Thoracic aorta endothelial cell (primary cell): ENCODE data around the genes KIF7, PLIN1 and NGRN.

- CAGE, long polyA plus RNA: no peak
Observed at GRCh38 chr15:89594160-89594665, 18.9 kb downstream of the TICRR start.

DNA sequence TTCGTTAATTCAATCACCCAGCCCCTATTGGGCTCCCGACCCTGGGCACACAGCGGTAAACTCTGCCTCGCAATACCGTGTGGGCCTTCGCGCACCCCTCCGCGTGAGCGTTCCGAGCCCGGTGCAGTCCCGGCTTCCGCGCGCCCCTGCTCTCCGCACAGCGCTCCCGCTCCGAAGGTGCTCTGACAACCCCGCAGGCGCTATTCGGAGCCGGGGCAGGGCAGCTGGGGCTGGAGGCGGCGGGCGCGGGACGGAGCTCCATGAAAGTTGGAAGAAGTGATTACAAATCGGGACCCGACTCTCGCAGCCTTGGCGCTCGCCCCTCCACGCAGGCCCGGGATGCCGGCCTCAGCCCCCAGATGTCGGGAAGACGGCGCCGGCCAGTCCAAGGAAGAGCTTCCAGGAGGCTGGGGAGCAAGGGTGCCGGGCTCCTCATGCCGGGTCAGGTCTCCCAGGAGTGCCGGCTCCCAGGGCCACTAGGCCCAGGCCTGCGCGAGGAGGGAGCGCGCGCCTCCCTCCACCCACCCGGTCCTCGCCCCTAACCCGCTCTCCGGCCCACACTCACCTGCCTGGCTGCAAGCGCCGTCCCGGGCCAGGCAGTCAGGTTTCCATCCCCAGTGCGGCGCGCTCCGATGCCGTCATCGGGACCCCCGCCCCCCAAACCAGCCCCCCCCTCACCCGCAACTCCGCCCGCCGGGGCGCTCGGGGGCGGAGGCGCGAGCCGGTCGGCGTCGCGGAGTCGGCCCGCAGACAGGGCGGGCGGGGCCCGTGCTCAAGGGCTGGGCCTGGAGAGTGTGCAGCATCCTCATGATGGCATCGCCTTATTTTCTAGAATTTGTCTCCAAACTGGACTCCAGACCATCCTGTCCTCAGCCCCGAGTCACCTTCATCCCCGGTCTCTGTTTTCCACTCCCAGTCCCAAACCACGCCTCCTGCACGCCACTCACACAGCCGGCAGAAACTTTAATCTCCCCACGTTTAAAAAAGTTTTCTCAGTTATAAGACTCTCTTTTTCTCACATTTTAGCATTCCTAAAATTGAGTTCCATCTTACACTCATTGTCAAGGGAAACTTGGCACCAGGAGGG is at the start of gene KIF7:
Gene KIF7, minus strand, starts transcription at position 634 of the 1,087 bp plus-strand sequence.
- CAGE, long polyA plus RNA: no peak

DNA sequence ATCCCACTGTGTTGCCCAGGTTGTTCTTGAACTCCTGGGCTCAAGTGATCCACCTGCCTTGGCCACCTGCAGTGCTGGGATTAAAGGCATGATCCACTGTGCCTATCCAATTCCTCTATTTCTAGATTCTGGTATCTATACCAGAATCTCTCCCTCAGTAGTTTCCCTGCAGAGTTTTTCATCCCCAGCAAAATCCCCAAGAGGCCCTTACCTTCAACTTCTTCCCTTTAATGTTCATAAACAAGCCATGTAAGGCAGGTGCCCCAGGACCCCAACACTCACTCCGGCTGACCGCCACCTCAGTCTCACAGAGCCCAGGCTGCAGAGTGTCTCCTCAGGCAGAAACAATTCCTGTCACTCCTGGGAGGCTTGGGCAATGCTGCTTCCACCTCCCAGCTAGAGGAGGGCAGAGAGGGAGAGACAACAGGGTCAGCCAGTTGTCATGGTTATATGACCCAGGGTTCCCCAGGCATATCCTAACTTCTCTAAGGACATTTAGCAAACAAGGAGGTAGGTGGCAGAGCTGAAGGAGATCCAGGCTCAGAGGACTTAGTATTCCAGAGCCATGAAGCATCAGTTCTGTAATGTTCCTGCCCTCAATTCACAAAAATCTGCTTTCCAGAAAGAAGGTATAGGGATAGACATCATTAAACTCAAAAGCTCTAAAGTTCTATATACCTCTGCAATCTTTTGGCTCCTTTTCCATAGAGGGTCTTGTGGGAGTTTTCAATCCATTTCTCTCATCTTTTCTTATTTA is at the start of gene PLIN1:
Gene PLIN1, minus strand, starts transcription at position 328 of the 757 bp plus-strand sequence.
- CAGE, long polyA plus RNA: no peak

DNA sequence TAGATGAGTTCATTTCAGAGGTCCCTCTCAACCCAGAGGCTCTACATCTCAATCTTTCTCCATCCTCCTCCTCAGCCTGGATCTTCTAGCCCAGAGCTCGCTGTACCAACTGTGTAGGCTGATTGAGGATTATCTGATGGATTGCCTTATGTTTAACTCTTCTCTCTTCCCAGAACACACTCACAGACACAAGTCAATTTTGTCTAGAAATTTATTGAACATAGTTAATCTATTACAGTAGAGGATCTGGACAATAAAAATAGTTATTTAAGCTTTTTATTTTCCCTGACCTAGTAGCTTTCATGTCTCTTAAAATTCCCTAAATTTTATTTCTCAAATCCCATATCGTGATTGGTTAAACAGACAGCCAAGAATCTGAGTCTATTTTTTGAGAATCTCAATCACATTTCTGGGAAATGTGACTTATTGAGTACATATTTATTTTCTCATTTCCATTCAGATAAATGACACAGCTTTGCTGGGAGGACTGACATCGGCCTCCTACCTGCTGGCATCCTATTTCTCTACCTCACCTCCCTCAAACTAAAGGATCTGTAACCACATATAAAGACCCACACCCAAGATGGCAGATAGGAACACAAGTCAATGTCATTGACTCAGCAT is 2.3 kb upstream of the PLIN1 start:
- CAGE, long polyA plus RNA: no peak

- CAGE, long polyA plus RNA: no peak
Observed at GRCh38 chr15:89761048-89761864, 10.2 kb upstream of the MESP1 start.

DNA sequence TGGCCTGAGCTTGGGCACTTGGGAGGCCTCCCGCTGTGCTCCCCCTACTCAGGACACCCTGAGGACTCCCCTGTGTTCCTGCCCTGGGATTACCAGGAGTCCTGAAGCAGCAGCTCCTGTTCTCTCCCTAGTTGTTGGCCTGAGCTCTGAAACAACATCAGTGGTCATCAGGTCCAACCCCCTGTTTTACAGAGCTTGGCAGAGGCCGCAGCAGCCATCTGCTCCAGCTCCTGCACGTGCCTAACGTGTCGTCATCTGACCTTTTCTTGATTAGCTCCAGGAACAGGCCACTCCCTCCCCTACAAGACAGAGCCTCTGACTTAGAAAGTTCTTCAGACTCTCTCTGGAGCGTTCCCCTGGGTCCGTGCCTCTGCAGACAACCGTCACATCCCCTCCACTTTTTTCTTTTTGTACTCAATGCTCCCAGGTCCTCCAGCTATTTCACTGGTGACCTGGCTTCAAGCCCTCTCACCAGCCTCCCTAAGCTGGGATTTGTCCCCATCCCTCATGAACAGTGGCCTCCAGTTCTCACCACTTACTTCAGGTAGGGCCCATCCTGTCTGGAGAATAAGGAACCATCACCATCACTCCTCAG is 7.9 kb upstream of the MESP2 start:
- CAGE, long polyA plus RNA: no peak

- CAGE, long polyA plus RNA: no peak
Observed at GRCh38 chr15:89781059-89781648, 5.0 kb downstream of the MESP2 start.

- CAGE, long polyA plus RNA: no peak
Observed at GRCh38 chr15:89784784-89785808, 9.0 kb downstream of the MESP2 start.

- CAGE, long polyA plus RNA: no peak
Observed at GRCh38 chr15:89801096-89801369, 13.6 kb downstream of the ANPEP start.

GRCh38 chr15:90029077-90029449 is 27.9 kb downstream of the ZNF710 start:
- CAGE, long polyA plus RNA: no peak

- CAGE, long polyA plus RNA: no peak
Observed at GRCh38 chr15:90071501-90071738, 30.8 kb downstream of the IDH2 start.

- CAGE, long polyA plus RNA: no peak
Observed at GRCh38 chr15:90081560-90082104, 20.6 kb downstream of the IDH2 start.

DNA sequence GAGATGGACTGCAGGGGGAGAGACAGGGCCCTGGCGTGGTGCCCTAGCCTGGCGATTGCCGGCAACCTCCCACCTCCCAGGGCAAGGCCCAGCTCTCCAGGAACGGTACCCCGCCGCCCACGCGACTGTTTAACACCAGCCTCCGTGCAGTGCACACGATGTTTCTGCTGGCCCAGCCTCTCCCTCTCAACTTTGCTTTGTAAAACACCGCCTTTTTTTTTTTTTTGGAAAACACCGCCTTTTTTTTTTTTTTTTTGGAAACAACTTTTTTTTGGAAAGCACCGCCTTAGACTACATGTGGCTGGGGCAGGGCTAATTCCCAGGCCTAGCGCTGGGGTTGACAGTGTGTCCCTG is 14.7 kb downstream of the IDH2 start:
- CAGE, long polyA plus RNA: no peak

DNA sequence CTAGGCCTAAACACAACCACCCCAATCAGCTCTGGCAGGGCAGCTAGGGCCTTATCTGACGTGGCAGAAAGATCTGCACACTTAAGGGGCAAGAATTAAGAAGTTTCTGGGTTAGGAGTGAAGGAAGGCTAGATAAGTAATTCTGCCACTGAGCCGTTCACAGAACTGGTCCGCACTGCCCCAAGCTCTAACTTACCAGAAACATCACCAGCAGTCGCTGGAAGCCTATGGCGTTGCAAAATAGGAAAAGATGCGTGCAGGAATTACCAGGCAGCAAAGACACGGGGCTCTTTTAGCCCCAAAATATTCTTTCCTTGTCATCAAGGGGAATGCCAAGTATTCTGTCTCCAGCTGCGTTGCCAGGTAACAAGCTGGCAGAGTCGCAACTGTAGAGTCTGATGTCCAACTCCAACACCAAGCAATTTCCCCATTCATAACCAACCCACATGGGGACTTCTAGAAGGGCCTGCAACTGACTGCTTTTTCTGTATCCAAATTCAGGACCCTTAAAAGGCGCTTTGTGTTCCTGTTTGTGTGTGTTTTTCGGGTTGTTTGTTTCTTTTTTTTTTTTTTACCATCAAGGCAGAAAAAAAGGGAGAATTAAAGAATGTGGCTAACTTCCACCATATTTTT is 1.8 kb downstream of the IDH2 start:
- CAGE, long polyA plus RNA: no peak

- CAGE, long polyA plus RNA: no peak
Observed at GRCh38 chr15:90206925-90207663, 6.0 kb downstream of the SEMA4B start.

DNA sequence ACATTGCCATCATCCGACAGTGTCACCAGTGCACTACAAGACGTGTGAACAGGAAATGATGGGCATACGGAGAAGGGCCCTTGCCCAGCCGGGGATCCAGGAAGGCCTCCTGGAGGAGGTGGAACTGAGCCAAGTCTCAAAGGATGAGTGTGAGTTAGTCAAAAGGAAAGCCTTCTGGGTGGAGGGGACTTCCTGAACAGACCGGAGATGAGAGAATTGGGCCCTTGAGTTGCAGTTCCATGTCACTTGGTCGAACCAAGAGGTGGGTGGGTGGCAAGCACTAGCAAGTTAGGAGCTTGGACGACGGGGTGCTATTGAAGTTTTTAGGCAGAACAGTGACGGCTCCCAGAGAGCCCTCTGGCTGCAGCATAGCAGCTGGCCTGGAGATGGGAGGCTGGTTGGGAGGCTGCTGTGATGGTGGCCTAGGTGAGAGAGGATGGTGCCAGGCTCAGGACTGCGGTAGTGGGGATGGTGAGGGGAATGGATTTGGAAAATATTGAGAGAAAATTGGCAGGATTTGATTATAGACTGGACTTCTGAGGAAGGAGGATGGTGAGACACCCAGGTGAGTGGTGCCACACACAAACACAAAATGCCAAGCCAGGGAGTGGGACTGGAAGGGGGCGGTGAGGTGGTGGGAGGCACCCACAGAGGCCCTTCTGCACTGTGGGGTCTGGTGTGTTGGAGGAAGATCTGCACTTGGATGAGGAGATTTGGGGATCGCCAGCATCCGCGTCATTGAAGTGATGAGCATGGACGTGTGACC is 8.7 kb downstream of the SEMA4B start:
- CAGE, long polyA plus RNA: no peak

GRCh38 chr15:90229749-90230800 is 3.7 kb downstream of the CIB1 start:
- CAGE, long polyA plus RNA: no peak

DNA sequence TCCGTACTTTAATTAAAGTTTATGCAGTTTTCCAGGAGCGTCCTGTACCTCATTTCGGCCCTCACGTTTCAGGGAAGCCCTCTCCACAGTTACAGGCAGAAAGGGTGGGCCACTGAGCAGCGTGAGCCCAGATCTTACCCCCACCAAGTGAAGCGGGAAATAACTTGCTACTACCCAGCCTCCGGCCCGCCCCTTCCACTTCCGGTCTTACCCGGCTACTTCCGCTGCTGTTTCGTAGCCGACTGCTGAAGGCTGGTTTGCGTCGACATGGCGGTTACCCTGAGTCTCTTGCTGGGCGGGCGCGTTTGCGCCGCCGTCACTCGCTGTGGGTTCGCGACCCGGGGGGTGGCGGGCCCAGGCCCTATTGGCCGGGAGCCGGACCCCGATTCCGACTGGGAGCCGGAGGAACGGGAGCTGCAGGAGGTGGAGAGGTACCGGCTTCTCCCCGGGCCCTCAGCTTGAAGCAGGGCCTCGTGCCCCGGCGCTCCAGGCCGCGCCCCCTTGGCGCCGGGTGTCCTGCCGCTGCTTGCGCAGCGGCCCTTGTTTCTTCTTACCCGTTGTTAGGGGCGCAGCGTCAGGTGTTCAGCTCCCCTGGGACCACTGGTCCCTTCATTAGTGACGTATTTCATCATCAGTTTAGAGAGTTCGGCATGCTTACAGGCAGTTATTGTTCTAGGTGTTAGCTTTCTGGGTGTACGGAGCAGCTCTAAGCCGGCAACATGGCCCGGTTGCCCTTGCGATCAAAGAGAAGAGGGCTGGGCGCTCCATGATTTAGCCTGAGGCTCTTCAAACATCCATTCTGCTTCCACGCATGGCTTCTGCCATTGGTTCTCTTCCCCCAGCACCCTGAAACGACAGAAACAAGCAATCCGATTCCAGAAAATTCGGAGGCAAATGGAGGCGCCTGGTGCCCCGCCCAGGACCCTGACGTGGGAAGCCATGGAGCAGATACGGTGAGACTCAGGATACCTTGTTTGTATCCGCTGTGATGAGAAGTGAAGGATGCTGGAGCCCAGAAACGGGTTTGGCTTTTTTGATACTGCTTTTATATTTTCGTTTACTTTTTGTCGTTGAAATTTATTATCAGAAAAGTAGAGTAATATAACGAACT is at the start of gene NGRN:
Gene NGRN, plus strand, starts transcription at position 227 of the 1,111 bp plus-strand sequence.
- CAGE, long polyA plus RNA: no peak

DNA sequence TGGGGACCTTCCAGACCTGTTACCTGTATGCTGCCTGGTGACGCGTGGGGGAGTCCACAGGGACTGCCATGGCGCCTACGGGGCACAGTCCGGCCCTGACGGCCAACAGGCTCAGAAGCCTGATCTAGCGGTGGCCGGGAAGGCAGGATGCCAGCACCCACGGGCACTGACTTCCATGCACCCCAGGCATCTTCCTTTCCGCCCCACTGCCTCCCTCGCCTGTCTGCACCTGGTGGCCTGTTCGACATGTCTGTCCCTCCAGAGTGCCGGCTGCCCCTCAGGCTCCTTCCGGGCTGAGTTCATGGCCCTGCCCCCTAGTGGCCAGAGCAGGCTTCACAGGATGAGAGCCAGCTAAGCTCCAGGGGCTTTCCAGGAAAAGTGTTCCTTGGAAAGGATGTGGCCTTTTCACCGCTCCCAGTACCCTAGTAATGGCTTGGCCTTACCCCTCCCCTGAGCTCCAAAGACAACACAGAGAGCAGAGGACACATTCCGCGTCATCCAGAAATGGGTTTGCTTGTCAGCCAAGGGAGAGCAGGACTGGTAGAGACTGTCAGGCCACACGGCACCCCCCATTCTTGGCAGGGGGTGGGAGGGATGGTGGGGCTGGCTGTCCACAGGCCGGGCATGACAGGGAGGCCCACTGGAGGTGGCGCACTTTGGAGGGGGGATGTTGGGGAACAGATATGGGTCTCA is 35.7 kb downstream of the NGRN start:
- CAGE, long polyA plus RNA: no peak

- CAGE, long polyA plus RNA: no peak
Observed at GRCh38 chr15:90346443-90346804, 5.7 kb upstream of the ZNF774 start.